Duodenum (tissue), 1 donor: ENCODE measurements around a stretch of chr2.

DNA sequence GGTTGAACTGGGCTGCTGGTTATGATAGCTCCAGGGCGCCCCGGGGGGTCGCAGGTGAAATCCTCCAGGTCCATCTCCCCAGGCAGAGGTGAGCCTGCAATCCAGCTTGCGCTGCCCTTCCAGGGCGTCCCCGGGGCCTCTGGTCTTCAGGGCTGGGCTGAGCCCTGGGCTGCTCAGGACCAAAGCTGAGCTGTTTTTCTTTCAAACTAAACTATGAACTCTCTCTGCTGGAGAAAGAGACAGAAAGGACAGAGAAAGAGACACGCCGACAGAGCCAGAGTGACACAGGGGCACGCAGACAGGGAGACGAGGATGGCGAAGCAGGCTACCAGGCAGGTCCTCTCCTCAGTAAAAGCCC is 2.1 kb upstream of the TWIST2 start:
- PRO-cap: no peak

- PRO-cap: no peak
Observed at GRCh38 chr2:238849283-238849930, 1.5 kb downstream of the TWIST2 start.

DNA sequence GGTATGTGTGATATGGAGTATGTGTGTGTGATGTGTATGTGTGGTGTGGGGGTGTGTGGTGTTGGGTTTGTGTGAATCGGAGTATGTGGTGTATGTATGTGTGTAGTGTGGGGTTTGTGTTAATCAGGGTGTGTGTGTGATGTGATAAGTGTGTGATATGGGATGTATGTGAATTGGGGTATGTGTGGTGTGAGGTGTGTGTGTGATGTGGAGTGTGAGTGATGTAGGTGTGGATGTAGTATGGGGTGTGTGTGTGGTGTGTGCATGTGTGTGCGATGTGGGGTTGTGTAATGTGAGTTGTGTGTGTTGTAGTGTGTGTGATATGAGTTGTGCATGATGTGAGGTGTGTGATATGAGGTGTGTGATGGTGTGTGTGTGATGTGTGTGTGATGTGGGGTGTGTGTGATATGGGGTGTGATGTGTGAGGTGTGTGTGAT is 54.4 kb downstream of the TWIST2 start:
- PRO-cap: no peak

DNA sequence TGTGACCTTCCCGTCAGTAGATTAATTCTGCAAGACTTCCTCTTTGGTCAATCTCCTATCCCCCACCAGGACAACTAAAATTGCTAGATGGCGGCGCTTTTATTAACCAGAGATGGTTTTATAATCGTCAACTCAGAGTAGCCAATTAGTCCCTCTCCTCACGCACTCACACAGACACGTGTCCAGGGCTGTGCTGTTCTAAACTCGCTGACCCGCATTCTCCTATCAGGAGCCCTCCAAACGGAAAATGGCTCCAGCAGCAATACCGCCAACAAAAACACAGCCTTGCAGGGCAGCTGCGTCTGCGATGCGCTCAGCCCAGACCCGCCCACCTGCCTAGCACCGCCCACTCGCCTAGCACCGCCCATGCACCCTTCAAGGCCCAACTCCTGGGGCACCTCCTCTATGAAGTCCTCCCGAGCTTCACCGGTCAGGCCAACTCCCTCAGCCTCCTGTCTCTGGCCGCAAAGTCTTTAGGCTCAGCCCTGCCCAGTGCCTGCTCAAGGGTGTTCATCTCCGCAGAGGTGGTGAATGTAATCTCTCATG is 119.6 kb downstream of the TWIST2 start:
- PRO-cap: no peak

DNA sequence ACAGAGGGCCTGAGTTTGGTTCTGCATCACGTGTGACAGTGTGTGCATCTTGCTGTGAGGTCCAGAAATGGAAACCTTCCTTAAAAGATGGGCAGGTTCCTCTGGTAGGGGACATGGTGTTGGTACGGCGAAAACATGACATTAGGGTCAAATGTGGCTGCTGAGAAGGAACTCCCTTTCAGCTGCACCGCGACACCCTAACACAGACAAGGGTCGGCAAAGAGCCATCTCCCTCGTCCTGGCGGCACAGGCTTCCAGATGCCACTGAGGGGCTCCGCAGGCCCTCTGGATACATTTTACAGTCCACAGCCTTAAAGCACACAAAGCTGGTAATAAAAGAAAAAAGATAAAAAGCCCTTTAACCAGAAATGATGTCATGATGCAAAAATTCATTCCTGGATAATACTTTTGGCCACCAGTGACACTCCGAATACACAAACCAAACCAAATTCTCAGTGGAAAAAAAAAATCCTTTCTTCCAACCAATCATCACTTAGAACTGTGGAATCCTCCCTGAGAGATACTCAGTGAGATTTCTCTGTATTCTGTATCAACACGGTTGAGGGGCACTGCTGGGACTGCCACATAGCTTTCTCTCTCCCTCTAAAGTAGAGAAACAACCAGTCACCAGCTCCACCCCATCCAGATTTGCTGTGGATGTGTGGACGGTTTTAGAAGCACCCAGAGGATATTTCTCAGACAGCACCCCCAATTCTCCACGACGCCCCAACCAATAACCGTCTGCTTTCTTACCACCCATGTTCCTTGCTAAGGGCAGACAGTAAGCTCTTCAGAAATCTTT is 174.8 kb downstream of the HDAC4 start:
- PRO-cap: no peak

DNA sequence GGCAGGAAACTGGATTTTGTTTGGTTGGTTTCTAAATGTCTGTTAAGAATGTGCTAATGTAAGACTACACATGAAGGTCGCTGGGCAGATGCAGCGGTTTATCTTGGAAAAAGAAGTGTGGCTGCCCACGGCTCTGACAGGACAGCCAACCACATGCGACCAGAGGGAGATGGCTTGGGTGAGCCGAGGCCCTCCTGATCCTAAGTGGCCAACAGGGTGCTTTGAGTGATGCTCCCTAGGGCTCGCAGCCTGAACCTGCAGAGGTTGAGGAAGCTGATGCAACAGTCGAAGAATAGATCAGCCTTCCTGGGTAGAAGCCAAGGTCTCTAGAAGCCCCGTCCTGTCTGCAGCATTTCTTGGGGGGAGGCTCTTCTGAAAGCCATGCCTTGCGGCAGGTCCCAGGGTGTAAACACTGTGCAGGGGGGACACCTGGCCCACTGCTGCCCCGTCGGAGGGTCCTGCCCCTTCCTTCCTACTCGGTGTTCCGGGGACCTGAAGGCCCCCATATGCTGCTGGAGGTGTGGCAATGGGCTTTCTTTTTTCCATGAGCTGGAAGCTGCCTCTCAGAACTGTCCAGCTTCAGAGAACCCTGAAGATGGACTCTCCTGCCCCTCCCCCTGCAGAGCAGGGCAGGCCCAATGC is 136.3 kb downstream of the HDAC4 start:
- PRO-cap: no peak

DNA sequence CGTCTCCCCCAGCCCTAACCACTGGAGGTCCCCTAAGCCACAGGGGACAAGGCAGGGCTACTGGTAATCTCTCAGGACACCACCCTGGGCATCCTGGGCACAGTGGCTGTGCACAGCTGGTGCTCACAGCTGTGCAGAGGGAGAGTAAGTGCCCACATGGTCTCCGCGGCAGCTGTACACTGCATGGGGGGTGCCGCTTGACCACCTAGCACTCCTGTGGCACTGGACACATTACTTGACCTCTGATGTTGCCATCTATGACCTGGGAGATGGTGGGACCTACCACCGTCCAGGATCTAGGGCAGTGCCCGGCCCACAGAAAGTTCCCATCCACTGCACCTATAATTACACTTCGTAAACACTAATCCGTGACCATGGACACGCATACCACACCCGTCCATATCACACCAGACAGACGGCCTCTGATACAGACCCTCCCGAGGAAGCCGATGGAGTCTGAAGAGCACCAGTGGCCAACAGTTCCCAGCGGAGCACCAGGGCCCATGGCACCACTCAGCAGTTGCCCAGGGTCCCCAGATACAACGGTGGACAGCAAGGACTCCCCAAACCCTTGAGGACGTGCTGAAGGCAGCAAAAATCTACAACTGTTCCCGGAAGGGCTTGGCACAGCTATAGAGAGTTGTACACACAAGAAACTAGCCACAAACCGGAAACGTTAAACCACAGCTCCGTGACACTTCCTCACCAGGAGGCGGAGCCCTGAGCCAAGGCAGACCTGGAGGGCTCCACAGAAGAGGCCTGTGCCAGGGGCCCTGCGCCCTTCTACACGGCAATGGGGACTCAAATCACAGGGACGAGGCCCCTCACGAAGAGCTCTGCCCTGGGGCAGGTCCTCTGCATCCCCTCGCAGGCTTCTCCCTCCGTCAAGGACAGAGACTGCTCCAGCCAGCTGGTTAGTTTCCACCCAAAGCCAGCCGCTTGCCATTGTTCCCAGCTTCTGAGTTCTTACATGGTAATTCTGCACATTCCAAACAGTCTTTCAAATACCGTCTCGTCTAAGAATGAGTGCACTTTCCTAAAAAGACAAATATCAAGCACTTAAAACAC is 133.6 kb downstream of the HDAC4 start:
- PRO-cap: unidirectional peak, plus-strand start at position 440 of the sequence

GRCh38 chr2:239284773-239285732 is 115.8 kb downstream of the HDAC4 start:
- PRO-cap: unidirectional peak, plus-strand start at chr2:239285186; unidirectional peak, plus-strand start at chr2:239285212

GRCh38 chr2:239330653-239331224 is 70.1 kb downstream of the HDAC4 start:
- PRO-cap: no peak

DNA sequence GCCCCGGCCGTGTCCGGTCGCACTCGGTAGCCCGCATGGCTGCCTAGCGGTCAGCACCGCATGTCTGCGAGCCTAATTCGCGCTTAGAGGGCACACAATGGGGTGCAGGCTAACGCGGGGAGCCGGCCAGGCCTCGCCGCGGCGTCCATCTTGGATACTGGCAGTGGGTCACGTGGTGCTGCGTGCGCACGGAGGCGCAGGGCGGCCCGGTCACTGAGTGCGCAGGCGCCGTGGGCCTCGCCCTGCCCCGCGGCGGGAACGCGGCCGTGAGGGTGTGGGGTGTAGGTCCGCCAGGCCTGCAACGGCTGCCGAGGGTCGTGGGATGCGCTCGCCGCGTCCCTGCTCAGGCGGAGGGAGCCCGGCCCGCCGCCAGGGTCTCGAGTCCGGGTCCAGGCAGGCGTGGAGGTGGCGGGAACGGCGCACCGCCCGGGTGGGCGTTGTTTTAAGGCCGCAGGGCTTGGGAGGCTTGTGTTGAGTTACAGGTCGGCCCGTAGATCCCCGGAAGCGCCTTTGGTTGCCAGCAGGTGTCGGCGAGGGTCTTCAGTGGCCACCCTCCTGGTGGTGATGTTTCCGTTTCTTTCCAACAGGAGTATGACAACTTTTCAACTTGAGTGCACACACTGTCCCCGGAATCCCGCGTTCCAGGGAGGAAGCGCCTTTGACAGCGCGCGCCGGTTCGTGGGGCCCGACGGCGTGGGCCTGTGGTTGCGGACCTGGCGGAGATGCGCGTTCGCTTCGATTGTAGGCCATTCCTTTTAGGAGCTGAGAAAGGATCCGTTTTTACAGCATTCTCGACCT is 867 bp upstream of the HDAC4 start:
- PRO-cap: bidirectional peak, plus-strand start at position 243 of the sequence, minus-strand start at position 152 of the sequence

DNA sequence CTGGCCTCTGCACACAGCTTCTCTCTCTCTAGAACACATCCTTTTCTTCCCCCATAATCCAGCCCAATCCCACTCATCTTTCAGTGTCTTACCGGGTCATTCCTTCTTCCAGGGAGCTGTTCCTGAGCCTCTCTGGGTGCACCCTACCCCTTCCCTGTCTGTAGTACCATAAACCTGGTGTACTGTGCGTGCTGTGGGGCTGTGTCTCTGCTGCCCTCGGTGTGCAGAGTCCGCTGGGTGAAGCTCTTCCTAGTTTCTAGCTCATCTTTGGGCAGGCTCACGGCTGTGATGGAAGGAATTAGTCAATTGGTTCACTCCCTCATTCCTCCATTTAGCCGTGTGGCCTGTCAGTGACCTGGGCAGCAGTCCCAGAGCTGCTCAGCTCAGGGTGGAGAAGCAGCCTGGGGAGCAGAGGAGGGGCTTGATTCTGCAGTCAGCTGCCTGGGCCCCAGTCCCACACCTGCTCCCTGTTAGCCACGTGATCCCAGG is 133.0 kb upstream of the HDAC4 start:
- PRO-cap: no peak

GRCh38 chr2:239606052-239606434 is 205.2 kb upstream of the HDAC4 start:
- PRO-cap: no peak

DNA sequence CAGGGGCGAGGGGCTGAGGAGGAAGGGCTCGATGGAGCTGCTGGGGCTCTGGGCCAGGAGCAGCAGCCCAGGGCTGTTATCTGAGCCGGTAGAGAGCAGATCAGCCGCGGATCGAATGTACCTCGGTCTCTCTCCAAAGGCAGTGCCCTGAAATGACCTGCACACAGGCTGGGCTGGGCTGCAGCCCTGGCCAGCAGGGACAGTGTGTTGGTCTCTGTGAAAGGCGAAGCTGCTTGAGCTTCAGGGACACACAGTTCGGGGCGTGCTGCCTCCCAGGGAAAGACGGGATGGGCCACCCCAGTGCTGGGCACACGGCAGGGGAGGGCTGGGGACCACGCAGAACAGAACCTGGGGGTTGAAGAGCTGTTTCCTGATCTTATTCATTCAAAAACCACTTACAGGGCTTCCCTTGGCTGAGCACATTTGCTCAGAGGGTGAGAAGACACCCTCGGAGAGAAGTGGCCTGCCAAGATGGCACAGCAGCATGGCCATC is 290.5 kb upstream of the HDAC4 start:
- PRO-cap: no peak

DNA sequence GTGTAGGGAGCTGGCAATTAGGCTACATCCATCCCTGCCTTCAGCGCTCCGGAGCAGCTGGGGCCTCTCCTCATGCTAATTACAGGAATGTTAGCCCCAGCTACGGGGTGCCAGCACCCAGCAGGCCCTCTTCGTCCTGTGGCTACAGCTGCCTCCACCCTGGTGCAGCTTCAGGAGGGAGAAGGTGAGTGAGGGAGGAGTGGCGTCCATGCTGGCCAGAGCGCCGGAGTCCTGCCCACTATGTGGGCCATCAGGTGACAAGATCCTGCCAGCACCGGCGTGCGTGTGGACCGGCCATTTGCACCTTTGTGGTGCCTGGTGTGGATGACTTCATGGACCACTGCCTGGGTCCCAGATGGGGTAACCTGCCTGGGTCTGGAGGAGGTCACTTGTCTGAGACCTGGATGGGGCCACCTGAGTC is 299.8 kb downstream of the NDUFA10 start:
- PRO-cap: no peak

GRCh38 chr2:239770222-239770638 is 254.9 kb downstream of the NDUFA10 start:
- PRO-cap: no peak

GRCh38 chr2:239937195-239937582 is 88.0 kb downstream of the NDUFA10 start:
- PRO-cap: no peak

DNA sequence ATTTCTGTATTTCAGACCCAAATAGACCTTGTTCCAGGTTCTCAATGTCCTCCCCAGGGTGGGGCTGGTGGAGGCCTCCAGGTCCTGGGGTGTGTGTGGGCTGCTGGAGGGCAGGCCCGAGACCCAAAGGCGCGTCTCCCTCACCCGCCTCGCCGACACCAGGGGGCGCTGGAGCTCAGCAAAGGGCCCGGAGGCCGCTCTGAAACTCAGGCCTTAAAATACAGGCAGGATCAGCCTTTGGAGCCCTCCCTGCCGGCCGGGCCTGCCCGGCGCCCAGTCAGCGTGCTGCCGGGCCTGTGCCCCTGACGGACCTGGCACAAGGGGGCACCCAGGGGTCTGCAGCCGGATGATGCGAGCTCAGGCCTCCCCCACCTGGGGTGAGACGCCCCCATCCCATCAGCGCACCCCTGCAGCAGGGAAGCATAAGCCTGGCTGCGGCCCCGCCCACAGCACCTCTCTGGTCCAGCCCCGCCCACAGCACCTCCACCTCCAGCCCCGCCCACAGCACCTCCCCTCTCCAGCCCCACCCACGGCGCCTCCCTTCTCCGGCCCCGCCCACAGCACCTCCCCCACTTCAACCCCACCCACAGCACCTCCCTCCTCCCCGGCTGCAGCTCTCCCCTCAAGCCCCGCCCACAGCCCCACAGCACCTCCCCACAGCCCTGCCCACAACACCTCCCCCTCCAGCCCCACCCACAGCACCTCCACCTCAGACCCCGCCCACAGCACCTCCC is 92.6 kb upstream of the OTOS start:
- PRO-cap: no peak

DNA sequence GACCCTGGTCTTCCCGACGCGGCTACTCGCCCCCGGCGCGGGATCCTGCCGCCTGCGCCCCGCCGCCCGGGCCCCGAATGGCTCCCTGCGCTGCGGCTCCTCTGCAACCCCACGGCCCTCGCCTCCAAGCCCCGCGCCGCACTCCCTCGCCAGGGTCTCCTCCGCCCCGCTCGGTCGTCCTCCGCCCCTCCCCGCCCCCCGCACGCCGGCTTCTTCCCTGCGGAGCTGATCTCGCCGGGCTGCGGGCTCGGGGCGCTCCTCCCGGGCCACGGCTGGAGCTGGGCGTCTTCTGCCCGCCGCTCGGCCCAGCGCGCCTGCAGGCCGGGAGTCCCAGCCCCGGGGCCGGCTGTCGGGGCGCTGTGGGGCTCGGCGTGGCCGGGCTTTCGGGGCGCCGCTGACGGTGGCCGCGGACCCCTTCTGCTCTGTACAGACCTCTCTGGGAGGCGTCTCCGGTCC is 703 bp downstream of the GPC1 start:
- PRO-cap: no peak

GRCh38 chr2:240453331-240453590 is 17.8 kb downstream of the GPC1 start:
- PRO-cap: no peak

GRCh38 chr2:240453930-240454953 is 18.8 kb downstream of the GPC1 start:
- PRO-cap: no peak